Pericardium (tissue), 1 donor: ENCODE results near the gene ANGEL2.

GRCh38 chr1:211749086-211749624 lies 73.7 kb upstream of the NEK2 start:
- RRBS = no CpG with 5 or more reads among the region's 5 CpGs

- RRBS = no CpG with 5 or more reads among the region's 11 CpGs
Observed at GRCh38 chr1:211890620-211891156, 60.1 kb upstream of the LPGAT1 start.

DNA sequence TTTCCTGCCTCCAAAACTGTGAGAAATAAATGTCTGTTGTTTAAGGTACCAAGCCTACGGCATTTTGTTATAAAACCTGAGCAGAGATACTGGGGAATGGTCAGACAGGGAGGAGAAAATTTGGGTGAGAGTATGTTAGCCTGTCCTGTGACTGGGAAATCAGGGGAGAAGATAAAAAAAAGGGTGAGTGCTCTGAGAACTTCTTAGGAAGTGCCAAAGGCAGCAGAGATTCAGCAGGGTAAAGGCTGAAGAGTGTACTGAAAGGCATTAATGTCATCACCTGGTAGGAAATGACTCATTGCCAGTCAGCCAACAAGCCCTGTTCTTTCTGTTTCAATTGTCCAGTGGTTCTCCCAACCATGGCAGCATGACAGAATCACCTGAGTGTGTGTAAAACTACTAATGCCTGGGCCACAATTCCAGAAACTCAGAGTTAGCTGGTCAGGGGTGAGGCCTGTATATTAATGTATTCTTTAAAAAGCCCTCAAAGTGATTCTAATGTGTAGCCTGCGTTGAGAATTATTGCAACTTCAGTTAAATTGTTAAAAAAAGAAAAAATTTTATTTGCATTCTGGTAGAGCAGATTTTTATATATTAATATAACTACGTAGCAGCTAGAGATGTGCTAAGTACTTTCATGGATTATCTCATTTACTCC lies 83.5 kb downstream of the INTS7 start:
- RRBS = no CpG with 5 or more reads among the region's 3 CpGs

- RRBS = no CpG with 5 or more reads among the region's 1 CpG
Observed at GRCh38 chr1:211958049-211958490, 77.3 kb downstream of the INTS7 start.

DNA sequence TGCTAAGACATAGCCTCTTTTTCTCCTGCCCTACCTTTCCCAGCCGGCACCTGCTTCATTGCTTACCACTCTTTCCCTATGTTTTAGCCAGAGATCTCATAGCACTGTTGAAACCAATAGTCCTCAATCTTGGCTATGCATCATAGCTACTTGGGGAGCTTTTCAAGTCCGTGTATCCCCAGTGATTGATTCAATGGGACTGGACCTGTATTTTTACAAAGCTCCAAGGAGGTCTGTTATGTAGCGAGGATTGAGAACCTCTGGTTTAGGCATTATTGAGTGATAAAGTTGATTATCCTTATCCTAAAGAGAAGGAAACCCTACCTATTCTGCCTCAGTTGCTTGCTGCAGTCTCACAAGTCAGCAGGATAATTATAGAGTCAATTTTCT lies 52.4 kb downstream of the DTL start:
- RRBS = no CpG with 5 or more reads among the region's 3 CpGs

DNA sequence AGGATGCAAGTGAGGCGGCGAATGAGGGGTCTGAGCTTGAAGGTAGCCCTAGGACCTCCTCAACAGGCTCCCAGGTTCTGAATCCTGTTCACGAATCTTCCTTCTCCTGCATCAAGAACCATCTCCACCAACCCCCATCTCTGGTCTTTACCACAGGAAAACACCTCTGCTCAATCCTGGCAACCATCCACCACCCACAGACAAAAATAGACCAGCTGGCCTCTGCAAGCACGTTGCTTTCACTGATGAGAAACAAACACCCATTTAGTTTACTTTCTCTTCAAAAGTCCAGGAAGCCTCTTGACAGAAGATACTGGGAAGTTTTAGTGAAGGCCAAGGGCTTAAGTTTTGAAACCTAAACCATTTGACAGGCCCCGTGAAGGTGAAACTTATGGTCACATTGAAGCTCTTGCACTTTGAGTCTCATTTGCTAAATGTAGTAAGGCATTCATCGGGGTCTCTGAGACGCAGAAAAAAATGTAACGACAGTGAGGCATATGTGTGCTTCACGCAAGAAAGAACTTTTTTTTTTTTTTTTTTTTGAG lies 122.6 kb upstream of the PPP2R5A start:
- RRBS = no CpG with 5 or more reads among the region's 9 CpGs

DNA sequence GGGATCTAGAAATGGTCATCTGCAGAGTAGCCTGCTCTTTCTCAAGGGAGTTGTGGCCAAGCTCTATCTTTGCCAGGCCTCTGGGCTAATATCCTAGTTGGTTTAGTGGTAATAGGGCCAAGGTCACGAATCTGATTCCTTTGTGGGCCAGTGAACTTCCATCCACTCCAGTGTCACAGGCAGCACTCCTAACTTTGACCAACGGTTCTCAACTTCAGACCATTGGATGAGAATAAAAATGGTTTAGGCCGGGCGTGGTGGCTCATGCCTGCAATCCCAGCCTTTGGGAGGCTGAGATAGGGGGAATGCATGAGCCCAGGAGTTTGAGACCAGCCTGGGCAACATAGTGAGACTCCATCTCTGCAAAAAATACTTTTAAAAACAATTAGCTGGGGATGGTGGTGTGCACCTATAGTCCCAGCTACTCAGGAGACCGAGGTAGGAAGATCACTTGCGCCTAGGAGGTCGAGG lies 28.0 kb upstream of the PPP2R5A start:
- RRBS = no CpG with 5 or more reads among the region's 7 CpGs

GRCh38 chr1:212283636-212284305 lies 1.4 kb upstream of the PPP2R5A start:
- RRBS = no CpG with 5 or more reads among the region's 13 CpGs

- RRBS = 1% methylated on average over 8 of the region's 56 CpGs
Observed at GRCh38 chr1:212284556-212285313, 475 bp upstream of the PPP2R5A start.

- RRBS = no CpG with 5 or more reads among the region's 6 CpGs
Observed at GRCh38 chr1:212348966-212349566, 63.9 kb downstream of the PPP2R5A start.

- RRBS = no CpG with 5 or more reads among the region's 6 CpGs
Observed at GRCh38 chr1:212477694-212478300, 45.1 kb downstream of the NENF start.

DNA sequence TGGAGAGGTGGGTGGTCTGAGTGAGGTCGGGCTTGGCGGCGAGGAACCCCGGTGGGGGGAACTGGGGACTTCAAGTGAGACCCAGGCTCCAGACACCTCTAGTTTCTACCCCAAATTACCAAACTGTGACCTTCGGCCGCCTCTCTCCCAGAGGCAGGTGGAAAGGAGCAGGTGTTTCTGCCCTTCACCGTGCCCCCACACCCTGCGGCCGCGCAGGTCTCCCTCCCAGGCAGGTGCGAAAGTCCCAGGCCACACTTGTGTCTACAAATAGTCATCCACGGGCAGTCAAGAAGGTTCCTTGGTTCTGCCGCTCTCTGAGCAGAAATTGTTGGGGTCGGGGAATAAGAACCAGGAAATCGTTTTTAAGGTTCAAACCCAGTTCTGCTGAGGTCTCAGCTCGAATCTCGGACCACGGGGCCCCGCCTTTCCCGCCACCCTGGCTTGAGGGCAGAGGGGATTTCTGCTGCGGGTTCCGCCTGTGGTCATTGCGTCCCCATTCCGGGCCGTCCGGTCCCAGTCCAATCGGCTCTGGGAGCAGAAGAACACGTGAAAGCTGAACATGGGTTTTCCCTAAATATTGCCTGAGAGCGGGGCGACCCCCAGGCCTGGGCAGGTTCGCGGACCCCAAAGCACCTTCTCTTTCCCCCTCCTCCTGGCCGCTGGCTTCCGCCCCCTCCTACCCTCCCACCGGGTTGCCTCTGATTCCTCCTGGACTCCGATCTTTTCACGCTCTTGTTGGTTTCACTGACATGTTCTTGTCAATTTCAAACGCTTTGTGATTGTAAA lies 1.2 kb upstream of the ATF3 start:
- RRBS = 2% methylated on average over 4 of the region's 38 CpGs

GRCh38 chr1:212657847-212658109 lies 33.5 kb downstream of the GARIN4 start:
- RRBS = no CpG with 5 or more reads among the region's 3 CpGs

DNA sequence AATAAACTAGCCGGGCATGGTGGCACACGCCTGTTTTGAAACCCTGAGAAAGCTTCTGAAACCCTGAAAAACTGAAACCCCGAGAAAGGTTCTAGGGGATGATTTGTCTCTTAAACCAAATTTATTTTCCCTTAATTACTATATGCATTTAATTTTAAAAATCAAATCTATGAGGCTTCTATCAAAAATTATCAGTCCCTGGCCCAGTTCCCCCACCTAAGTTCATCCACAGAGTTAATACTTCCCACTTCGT lies 31.7 kb upstream of the BATF3 start:
- RRBS = no CpG with 5 or more reads among the region's 4 CpGs

- RRBS = no CpG with 5 or more reads among the region's 7 CpGs
Observed at GRCh38 chr1:212909799-212910293, 40.5 kb upstream of the VASH2 start.

- RRBS = 2% methylated on average over 27 of the region's 49 CpGs
Observed at GRCh38 chr1:213015358-213016022, at the start of gene ANGEL2. Gene ANGEL2 (minus strand): TSS chr1:213015867.

DNA sequence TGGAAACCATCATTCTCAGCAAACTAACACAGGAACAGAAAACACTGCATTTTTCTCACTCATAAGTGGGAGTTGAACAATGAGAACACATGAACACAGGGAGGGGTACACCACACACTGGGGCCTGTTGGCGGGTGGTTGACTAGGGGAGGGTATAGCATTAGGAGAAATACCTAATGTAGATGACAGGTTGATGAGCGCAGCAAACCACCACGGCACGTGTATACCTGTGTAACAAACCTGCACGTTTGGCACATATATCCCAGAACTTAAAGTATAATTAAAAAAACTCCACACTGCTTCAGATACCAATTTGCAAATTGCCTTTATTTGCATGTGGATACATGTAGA lies 411.6 kb downstream of the RPS6KC1 start:
- RRBS = no CpG with 5 or more reads among the region's 5 CpGs

DNA sequence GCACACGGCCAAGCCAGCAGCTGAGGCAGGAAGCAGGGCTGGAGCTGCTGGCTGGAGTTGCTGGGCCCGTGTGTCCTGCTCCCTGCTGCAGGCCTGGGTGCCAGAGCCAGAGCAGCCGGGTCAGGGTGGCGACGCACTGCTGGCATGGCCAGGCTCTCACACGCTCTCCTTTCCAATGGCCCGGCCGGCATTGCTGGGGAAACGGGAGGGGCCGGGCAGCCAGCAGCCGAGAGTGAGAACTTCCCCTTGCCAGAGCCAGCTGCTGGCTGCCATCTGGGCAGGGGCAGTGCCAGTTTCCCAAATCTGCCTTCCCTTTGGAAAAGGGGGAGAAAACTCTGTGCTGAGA lies 82.4 kb upstream of the PROX1 start:
- RRBS = 30% methylated on average over 5 of the region's 11 CpGs

GRCh38 chr1:213921337-213921744 lies 66.4 kb upstream of the PROX1 start:
- RRBS = no CpG with 5 or more reads among the region's 2 CpGs

DNA sequence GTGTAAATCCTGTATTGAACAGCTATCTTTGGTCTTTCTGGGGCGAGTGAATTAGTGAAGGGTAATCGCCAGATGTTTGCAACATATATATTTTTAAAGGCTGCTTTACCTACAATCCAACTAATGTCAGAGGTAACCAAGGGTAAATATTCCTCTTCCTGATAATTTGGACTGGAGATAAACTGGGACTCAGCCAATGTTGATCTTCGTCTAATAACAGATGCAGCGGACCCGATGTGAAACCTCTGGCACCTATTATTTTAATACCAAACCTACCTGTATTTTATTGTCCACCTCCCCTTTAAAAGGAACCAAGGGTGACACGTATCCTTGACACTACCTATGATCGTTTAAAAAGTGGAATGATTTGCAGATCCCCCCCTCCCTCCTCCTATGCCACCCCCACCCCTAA lies 741 bp upstream of the PROX1 start:
- RRBS = no CpG with 5 or more reads among the region's 7 CpGs